ENCODE data around the genes EARS2, RBBP6 and KDM8.

DNA sequence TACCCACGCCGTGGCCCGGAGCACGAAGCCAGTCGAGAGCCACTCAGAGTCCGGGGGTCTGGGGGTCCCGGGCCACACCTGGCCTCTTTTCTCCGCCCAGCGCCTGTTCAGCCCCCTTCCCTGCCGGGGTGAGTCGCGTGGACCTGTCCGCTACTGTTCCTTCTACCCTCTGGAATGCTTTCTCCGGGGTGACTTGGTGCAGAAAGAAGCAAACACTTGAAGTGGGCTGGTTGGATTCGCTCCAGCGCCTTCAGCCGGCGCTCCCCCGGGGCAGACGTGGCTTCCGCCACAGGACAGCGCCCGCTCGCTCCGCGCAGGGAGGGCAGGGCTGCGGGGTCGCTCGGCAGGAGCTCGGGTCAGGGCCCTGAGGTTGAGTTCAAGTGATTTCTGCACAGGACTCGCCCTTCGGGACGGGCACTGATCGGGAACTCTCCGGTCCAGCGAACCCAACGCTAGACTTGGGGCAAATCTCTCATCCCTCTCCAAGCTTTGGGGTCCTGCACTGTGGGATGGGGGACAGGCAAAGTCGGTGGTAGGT is 525 bp downstream of the SCNN1G start:
- PRO-cap: no peak

DNA sequence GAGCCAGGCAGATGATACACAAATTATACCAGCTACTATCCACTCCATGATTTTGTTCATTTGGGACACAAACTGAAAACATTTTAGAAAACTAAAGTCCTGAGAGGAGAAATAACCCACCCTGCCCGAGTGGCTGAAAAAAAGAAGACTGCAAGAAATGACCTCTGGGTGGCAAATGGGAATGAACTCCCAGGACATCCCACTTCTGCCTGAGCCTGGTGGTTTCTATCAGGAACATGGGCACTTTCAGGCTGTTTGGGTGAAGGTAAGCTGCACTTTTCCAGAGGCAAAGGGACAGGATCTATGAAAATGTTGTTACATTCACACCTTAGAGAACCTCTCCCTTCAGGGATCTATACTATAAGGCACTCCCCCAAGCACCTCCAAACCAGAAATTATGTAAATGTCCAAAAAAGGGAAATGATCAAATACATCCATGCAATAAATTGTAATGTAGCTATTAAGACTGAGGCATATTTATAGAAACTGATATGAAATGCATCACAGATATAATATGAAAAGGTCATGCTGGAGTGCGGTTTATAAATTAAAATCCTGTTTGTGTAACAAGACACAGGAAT is 23.2 kb upstream of the COG7 start:
- PRO-cap: no peak

GRCh38 chr16:23556882-23557911 is at the start of gene EARS2:
TSS of gene EARS2 (minus strand) at chr16:23557350.
- PRO-cap: unidirectional peak, plus-strand start at chr16:23557770; unidirectional peak, plus-strand start at chr16:23557833

GRCh38 chr16:23580774-23581301 is 15.3 kb downstream of the NDUFAB1 start:
- PRO-cap: no peak

- PRO-cap: no peak
Measured at GRCh38 chr16:23640583-23640908, 564 bp downstream of the PALB2 start.

DNA sequence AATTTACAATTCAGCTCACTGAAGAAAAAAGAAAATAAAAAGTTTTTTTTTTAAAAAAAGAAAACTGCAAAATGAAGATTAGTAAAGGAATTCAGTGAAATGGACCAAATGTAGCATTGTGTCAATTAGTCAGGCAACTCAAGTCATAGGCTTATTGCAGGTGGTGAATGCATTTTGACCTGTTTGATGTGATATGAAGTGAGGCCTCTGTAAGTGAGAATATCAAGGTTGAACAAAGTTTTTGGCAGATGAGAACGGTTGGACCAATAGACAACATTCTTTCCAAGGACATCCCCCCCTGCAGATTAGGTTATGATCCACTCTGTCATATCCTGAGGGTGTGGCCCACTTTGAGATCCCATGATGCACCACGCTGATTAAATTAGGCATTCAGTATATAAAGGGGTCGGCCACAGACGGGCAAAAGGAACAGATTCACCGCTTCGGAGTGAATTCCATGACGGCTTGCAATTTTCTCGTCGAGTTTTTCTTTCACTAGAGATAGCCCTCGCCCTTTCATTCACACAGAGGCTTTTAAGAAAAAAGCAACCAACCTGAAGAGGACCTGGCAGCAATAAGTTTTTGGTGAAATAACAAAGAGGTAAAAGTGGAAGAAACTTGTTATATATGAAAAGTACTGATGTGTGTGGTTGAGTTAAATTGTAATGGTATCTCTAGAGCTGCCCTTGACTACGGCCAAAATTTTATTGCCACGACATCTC is 1.9 kb upstream of the RBBP6 start:
- PRO-cap: no peak

DNA sequence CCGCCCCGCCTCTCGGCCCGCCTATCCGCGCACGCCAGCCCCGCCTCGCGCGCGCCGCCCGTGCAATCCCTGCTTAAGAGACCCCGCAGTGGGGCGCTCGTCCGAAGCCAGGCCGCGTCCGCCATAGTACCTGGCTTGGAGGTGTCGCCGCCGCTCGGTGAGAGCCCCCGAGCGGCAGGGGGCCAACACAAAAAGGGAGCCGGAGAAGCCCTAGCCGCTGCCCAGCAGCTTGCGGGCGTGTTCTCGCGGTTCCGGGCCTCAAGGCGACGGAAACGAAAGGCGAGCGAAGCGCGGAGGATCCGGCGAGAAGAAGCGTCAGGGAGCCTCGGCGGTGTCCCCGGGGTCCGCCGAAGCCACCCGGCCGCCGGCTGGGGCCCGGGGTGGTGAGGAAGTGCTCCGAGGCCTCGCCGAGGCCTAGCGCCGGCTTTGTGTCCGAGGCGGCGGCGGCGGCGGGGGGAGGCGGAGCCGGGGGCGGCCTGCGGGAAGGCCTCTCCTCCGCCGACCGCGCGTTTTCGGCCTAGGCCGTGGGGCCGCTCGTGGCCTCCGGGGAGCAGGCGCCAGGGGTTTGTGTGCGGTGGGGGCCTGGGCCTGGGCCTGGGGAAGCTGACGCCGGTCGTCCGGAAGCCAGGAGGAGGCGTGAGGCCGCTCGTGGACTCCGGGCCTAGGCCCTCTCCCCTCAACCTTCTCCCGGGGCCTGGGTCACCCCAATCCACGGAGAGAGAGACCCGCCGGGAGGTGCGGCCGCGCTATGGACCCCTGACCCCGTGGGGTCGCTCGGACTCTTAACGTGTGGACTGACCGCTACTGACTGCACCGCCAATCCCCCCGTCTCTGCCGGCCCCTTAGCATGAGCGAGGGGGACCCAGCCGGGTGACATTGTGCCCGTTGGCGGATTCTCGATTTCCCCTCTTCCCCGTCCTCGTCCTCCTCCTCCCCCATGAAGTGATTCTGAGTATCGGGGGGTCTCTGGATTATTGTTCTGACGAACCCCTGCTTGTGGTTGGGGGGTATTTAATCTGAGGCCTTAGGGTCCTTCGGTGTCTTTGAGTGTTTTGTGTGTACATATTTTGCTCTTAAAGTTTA is at the start of gene RBBP6:
RBBP6 (plus strand) TSS at position 86 of the 1,083 bp plus-strand sequence.
- PRO-cap: unidirectional peak, plus-strand start at position 130 of the sequence

DNA sequence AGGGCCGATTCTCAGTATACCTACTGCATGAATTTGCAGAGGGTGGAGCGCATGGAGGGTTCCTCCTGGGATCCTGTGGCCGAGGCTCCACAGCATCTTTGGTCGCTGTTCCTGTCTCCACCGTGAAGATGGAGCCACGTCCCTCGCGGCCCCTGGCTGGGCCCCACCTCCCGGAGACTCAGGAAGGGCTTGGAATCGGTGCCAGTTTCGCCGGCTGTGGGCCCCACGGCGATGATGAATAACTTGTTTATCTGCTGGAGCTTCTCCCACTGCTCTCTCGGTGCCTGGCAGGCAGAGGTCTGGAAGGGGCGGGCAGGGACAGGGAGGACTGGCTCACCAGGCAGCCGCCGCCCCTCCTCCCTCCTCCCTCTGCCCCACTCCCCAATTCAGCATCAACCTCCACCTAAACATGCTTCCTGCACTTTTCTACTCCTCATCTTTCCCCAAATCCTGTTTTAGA is 8.1 kb downstream of the SLC5A11 start:
- PRO-cap: no peak

DNA sequence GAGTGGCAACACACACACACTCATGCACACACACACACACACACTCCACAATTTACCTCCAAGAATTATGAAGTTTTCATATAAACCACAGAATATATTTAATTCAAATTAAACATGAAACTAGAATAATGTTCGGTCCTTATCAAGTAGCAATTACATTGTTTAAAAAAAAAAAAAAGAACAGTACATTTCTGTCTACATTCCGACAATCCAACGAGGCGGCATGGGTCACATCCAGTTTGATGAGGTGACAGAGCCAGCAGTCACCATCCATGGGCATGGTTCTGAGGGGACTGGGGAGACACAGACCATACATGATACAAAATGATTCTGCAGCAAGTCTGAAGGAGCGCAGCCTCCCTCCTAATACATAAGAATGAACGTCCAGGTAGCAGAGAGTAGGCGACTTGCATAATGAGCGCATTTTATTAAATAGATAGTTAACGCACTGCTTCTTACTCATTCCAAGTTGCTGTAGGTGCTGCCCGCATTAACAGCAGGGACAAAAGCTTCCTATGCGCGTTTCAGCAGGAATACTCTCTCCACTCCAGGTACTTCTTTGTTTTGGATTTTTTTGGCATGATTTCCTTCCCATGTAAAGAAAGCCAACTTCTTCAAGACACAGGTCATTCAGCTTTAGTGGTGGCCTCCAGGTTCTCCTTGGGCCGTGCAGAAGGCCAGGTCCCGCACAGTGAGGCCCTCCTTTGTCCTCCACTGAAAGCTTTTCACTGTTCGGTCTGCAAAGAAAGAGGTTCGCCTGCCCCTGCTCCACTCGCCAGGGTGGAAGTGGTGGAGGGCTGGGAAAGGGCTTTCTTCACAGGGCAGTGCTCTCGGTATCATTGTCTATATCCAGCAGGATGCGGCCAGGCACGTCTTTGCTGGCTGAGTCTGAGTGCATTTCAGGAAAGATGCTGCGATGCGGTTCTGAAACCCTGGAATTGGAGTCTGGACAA is 73.8 kb downstream of the SLC5A11 start:
- PRO-cap: no peak

DNA sequence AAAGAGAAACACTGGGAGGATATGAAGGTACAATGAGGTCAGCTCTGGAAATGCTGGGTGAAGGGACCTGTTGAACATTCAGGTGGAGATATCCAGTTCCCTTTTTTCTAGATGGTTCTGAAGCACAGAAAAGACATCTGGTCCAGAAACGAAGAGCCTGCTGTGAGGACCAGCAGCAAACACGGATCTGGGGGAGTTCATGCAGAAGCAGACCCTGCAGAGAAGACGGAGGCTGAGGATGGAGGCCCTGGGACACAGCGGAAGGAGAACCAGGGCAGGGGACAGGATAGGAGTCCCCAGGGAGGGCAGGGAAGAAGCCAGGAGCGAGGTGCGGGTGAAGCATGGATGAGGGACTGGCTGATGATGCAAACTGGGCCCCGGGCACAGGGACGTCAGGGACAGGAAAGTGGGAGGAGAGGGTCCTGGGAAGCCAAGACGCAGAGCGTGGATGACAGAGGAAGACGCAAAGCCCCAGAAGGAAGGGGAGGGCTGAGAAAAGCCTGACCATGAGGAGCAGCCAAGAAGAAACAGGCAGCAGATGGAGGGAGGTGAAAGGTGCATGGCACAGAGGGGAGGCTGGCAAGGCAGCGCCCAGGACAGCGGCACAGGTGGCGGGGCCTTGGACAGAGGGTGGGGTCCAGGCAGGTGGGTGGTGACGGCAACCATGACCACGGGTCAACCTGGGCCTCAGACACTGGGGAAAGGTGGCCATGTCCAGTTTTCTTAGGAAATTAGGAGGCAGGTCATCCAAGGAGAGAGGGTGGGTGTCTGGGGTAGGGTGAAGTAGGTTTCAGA is 17.2 kb downstream of the ARHGAP17 start:
- PRO-cap: no peak

GRCh38 chr16:24999868-25000291 is 15.3 kb downstream of the ARHGAP17 start:
- PRO-cap: no peak

GRCh38 chr16:25030171-25030947 is 15.2 kb upstream of the ARHGAP17 start:
- PRO-cap: no peak

- PRO-cap: no peak
Measured at GRCh38 chr16:25051841-25052349, 36.7 kb upstream of the ARHGAP17 start.

- PRO-cap: no peak
Measured at GRCh38 chr16:25110291-25110720, 1.2 kb upstream of the LCMT1 start.

DNA sequence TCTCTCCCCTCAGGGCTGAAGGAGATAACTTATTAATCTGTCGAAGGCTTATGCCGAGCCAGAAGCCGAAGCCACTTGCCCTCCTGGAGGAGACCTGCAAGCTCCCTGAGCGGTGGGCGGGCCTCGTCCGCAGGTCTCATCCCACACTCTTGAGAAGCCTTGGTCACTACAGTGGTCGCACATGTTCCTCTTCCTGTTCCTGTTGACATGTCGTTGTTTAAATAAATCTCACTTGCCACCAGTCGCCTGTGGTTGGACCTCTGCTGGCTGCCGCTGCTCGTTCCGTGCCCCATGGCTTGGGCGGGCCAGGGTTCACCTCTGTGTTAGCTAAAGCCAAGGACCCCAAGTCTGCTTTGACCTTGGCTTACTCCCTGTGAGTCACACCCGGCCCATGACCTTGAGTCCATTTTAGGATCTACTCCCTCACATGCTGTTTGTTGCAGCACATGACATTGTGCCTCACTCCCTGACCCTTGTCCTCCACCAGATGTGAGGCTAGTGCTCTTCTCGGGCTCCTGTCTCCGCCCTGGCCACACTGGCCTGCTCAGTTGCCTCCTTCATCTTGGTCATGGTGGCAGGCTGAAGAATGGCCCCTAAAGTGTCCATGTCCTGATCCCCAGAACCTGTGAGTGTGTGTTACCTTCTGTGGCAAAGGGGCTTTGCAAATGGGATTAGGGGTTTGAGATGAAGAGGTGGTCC is 38.6 kb upstream of the AQP8 start:
- PRO-cap: no peak

DNA sequence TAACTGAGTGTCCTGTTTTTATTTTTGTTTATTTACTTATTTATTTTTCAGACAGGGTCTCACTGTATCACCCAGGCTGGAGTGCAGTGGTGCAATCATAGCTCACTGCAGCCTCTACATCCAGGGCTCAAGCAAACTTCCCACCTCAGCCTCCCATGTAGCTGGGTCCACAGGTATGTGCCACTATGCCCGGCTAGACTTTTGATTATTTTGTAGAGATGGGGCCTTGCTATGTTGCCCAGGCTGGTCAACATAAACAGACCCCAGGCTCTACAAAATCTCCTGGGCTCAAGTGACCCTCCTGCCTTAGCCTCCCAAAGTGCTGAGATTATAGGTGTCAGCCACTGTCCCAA is 127.6 kb upstream of the HS3ST4 start:
- PRO-cap: no peak

GRCh38 chr16:27169480-27170154 is 33.7 kb upstream of the KDM8 start:
- PRO-cap: no peak

DNA sequence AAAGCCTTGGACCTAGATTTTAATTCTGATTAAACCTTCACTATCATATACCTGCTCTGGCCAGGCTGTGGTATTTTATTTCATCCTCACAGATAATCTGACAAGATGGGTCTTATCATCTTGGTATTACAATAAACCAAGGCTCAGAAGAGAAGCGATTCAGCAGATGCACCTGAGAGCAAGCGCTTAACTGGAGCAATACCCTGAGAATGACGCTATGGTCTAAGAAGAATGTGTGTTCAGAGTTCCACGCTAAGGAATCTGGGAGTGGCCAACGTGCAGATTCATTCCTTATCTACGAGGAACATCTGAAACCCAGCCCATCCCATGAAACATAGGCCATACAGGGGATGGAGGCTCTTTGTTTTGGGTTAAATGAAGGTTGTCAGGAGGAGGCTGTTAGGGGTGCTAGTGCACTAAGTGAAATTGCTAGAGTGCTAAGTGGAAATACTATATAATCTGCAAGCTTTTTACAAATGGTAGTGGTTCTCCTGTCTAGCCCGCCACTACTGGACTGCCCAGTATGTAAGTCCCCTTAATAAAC is 28.5 kb upstream of the KDM8 start:
- PRO-cap: no peak

DNA sequence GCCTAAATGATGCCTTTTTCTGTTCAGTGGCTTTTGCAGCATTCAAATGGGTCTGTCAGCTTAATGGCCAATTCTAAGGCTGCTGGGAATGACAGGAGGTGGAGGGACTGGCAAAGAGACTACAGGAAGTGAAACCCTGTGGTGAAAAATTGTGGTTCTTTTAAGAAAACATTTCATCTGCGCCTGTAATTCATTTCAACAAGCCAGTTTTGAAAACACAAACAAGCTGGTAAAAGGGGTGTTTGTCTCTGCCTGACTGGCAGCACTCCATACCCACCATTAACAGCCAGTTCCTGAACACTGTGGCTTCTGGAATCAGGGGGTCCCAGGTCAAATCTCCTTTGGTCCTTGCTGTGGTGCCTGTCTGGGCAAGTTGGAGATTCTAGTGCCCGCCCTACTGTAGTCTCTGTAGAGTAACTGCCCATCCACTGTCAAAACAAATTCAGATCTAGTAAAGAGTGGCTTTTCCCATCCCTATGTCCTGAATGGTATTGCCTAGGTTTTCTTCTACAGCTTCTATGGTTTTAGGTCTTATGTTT is 3.5 kb upstream of the KDM8 start:
- PRO-cap: no peak

GRCh38 chr16:27203076-27204202 is at the start of gene KDM8:
TSS of gene KDM8 (plus strand) at chr16:27203526.
- PRO-cap: no peak

All from peritoneum (tissue), 1 donor.